Testis (tissue), 5 donors: ENCODE data around the genes STIP1 and GPR137.

- PRO-cap, 3 experiments, result no peak in any of the 3 experiments
- RAMPAGE, long total RNA, 2 experiments, result no peak in any of the 2 experiments
- RRBS, result no CpG with 5 or more reads among the region's 1 CpG
These were observed 2.1 kb downstream of the PLAAT5 start for GRCh38 chr11:63488754-63489292.

DNA sequence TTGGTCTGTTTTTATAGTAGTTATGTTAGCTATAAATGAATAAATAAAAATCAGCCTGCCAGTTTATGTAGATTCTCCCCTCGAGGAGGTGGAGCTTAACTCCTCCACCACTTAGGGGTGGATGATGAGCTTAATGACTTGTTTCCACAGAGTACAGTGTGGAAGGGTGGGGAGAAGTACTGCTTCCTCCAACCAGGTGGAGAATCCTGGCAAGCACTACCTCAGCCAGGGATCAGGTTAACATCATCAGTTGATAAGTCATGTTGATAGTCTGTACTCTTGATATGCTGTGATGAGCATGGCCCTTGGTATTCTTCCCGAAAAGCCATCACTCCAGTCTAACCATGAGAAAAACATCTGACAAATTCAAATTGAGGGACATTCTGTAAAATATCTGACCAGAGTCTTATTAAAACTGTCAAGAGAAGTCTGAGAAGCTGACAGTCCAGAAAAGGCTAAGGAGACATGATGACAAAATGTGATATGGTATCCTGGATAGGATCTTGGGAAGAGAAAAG is 14.1 kb downstream of the RTN3 start:
- PRO-cap, 3 experiments, result no peak in any of the 3 experiments
- RAMPAGE, long total RNA, 2 experiments, result no peak in any of the 2 experiments
- RRBS, result no CpG with 5 or more reads among the region's 2 CpGs

DNA sequence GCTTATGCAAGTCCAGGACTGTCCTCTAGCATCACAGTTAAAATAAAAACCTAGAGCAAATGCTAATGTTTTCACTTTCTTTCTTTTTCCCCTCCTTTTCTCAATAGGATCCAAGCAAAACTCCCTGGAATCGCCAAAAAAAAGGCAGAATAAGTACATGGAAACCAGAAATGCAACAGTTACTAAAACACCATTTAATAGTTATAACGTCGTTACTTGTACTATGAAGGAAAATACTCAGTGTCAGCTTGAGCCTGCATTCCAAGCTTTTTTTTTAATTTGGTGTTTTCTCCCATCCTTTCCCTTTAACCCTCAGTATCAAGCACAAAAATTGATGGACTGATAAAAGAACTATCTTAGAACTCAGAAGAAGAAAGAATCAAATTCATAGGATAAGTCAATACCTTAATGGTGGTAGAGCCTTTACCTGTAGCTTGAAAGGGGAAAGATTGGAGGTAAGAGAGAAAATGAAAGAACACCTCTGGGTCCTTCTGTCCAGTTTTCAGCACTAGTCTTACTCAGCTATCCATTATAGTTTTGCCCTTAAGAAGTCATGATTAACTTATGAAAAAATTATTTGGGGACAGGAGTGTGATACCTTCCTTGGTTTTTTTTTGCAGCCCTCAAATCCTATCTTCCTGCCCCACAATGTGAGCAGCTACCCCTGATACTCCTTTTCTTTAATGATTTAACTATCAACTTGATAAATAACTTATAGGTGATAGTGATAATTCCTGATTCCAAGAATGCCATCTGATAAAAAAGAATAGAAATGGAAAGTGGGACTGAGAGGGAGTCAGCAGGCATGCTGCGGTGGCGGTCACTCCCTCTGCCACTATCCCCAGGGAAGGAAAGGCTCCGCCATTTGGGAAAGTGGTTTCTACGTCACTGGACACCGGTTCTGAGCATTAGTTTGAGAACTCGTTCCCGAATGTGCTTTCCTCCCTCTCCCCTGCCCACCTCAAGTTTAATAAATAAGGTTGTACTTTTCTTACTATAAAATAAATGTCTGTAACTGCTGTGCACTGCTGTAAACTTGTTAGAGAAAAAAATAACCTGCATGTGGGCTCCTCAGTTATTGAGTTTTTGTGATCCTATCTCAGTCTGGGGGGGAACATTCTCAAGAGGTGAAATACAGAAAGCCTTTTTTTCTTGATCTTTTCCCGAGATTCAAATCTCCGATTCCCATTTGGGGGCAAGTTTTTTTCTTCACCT is 10.1 kb downstream of the ZFTA start:
- PRO-cap, 3 experiments, result no peak in any of the 3 experiments
- RAMPAGE, long total RNA, 2 experiments, result no peak in any of the 2 experiments
- RRBS, result no CpG with 5 or more reads among the region's 12 CpGs

- PRO-cap, 3 experiments, result peak in 3 of 3 experiments; most common plus-strand start chr11:63767644 (in 3); most common minus-strand start chr11:63767546 (in 3)
- RAMPAGE, long total RNA, 2 experiments, result no peak in any of the 2 experiments
- RRBS, result 1% methylated on average over 12 of the region's 23 CpGs
These were observed 1.1 kb downstream of the ZFTA start for GRCh38 chr11:63767320-63767968.

GRCh38 chr11:63870359-63870965 is 31.6 kb downstream of the MARK2 start:
- PRO-cap, 3 experiments, result no peak in any of the 3 experiments
- RAMPAGE, long total RNA, 2 experiments, result no peak in any of the 2 experiments
- RRBS, result no CpG with 5 or more reads among the region's 12 CpGs

GRCh38 chr11:63905493-63905944 is 11.4 kb downstream of the RCOR2 start:
- PRO-cap, 3 experiments, result peak in 1 of 3 experiments; most common minus-strand start chr11:63905887 (in 1)
- RAMPAGE, long total RNA, 2 experiments, result no peak in any of the 2 experiments
- RRBS, result no CpG with 5 or more reads among the region's 9 CpGs

DNA sequence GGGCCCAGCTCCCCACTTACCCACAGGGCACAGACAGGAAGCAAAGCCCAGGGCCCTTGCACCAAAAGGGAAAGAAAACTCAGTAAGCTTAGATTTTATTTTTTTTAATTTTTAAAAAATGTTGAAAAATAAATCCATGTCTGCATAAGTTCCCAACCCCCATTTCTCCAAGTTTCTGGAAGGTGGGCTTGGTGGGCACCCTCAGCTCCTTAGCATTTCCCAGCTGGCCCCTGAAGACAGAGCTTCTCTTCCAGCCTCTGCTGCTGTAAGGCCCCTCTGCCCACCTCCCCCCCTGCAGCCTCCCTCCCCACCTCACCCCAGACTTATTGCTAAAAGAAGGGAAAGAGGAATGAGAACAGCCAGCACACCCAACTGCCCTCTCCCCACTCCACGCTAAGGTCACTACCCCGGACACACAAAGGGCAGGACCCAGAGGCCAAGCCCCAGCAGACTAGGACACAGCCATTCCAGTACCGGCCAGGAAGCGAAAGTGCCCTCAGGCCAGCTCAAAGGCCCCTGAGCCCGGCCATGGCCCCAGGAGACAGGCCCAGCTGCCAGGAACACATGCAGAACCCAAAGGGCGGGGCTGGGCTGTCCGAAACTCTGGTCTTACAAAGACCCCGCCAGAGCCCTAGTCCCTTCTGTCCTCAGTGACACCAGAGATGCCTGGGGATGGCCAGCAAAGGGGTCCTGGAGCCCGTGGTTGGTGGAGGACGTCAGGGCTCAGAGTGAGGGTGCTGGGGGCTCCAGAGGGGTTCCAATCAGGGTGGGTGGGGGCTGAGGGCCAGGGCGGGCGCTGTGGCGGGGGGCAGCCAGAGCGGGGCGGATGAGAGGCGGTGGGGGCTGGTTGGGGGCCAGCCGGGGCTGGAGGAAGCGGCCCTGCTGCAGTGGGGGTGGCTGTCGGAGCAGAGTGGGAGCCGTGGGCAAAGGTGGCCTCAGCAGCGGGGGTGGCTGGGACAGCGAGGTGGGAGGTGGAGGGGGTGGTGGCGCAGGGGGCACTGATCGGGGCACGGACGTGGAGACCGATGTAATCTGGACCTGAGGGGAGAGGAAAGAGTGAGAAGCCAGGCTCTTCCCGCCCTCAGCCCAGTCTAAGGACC is 5.5 kb downstream of the RCOR2 start:
- PRO-cap, 3 experiments, result no peak in any of the 3 experiments
- RAMPAGE, long total RNA, 2 experiments, result no peak in any of the 2 experiments
- RRBS, result 64% methylated on average over 4 of the region's 28 CpGs

DNA sequence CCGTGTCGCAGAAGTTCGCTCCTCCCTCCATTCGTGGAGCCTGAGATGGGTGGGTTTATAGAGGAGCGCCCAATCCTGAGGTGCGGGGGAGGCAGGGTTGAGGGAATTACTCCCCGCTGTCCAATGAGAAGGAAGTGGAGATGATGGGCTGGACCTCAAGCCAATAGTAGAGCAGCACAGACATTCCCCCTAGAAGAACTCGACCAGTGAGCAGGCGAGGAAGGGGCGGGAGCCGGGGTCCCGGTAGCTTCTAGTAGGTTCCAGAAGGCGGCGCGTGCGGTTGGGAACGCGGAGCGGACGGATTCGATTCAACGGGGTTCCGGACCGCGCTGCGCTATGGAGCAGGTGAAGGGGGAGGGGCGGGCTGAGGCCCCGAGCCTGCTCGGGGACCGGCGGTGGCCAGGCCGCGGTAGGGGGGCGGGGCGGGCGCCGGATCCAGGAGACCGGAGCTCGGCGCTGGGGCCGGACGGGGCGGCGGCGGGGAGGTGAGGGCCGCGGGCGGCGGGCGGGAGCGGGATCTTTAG is at the start of gene STIP1:
TSS of gene STIP1 (plus strand) at position 246 of the 524 bp plus-strand sequence.
- PRO-cap, 3 experiments, result peak in 3 of 3 experiments; most common plus-strand start position 311 of the sequence (in 2)
- RAMPAGE, long total RNA, 2 experiments, result start-site peak on the plus strand in 2 of 2 experiments, centred at positions 266 to 278 of the sequence, 1,278 to 2,150 reads per replicate
- RRBS, result 1% methylated on average over 36 of the region's 51 CpGs

DNA sequence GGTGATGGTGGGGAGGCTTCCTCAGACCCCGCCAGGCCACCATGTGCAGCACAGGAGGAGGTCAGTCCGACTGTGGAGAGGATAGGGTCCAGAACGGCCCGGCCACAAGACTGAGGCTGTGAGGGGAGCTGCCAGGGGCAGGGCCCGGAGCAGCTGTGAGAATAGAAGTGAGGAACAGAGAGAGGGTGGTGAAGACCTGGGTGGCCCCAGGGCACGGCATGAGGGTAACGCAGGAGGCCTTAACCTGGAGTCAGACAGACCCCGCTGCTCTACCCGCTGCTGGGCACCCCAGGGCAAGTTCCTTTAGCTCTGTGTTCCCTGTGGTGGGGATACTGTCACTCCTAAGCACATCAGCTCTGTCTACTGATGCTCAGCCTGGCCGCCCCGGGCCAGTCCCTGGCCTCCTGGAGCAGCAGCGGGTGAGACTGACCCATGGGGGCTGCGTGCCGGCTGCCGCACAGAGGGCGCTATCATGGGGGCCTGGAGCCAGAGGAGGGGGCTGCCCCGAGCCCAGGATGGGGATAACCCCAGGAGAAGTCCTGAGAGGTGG is 1.7 kb downstream of the FERMT3 start:
- PRO-cap, 3 experiments, result no peak in any of the 3 experiments
- RAMPAGE, long total RNA, 2 experiments, result no peak in any of the 2 experiments
- RRBS, result 84% methylated on average over 6 of the region's 17 CpGs

DNA sequence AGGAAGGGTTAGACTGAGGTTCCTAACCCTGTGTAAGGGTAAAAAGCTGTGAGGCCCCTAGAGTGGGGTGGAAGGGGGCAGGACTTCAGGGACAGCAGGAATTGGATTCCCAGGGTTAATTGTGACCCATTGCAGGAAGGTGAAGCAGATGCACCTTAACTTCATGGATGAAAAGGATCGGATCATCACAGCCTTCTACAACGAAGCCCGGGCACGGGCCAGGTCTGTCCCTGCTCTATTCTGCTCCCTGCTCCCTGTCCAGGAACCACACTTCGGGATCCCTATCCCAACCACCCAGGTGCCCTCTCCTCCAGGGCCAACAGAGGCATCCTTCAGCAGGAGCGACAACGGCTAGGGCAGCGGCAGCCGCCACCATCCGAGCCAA is 633 bp upstream of the VEGFB start:
- PRO-cap, 3 experiments, result no peak in any of the 3 experiments
- RAMPAGE, long total RNA, 2 experiments, result no peak in any of the 2 experiments
- RRBS, result no CpG with 5 or more reads among the region's 10 CpGs

DNA sequence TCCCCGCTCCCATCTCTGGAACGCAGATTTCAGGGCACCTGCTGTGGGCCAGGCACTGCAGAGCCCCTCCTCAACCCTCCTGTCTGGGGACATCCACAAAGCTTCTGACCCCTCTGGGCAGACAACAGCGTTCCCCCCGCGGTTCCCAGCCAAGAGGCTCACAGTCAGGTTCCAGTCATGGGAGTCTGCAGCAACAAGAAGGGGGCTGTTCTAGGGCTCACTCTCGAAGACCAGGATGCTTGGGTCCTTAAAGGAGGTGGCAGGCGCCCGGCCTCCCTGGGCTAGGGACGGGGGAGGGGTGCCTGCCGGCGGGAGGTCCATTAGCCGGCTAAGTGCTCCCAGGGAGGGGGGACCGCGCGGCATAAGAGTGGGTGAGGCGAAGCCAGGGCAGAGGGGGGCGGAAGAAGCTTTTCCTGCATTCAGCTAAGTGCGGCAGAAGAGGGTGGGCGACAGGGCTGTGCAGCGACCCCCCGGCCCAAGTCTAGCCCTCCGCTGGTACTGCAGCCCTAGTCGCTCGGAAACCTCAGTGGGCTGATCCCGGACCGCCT is 556 bp upstream of the PLCB3 start:
- PRO-cap, 3 experiments, result no peak in any of the 3 experiments
- RAMPAGE, long total RNA, 2 experiments, result no peak in any of the 2 experiments
- RRBS, result 2% methylated on average over 5 of the region's 26 CpGs

DNA sequence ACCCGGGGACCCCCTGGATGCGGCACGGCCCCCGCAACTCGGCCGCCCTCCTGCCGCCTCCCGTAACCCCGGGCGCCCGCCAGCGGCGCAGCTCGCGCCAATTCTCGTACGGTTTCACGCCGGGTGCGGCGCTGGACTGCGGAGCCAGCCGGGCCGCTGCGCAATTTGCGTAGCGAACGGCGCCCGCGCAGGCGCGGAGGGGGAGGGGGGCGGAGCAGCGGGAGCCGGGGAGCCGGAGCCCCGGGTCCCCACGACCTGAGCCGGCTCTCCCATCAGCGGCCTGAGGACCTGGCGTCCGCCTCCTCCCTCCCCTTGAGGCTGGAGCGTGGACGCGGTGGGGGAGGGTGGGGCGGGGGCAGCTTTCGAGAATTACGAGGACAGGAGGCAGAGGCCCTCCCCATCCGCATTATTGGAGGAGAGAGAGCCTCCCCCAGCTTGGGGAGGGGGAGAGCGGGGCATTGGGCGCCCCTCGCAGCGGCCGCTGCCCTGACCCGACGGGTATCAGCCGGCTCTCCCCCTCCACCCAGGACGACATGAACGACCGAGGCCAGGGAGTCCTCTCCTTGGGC is at the start of gene GPR137:
TSS of gene GPR137 (plus strand) at position 212 of the 569 bp plus-strand sequence.
- PRO-cap, 3 experiments, result peak in 3 of 3 experiments; most common plus-strand start position 212 of the sequence (in 3); most common minus-strand start position 63 of the sequence (in 2)
- RAMPAGE, long total RNA, 2 experiments, result no peak in any of the 2 experiments
- RRBS, result 2% methylated on average over 31 of the region's 61 CpGs

DNA sequence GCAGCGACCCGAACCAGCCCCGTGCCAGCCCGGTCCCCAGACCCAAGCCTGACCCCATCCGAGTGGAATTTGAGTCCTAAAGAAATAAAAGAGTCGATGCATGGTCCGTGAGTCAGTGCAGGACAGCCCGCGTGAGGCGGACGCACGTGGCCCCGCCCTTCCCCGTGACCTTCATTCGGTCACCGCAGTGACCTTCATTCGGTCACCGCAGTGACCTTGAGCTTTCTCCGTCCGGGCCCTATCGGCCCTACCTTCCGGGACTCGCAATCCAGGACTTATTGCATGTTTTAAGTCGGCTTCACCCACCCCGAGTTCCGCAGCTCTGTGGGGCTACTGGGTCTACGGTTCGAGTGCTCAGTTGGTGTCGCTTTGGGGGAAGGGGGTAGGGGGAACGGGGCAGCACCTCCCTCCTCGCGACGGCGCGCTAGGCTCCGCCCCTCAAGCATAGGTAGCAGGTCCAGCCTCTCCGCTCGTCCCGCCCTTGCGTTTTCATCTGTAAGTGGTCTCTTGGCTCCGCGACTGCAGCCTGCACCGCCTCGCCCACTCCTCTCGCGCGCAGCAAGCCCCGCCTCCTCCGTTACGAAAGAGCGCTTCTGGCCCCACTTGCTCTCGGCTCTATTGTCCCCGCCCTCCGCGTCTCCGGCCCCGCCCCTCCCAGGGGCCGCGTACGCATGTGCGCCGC is 516 bp upstream of the ESRRA start:
- PRO-cap, 3 experiments, result peak in 3 of 3 experiments; most common plus-strand start position 101 of the sequence (in 1); most common minus-strand start position 581 of the sequence (in 2)
- RAMPAGE, long total RNA, 2 experiments, result no peak in any of the 2 experiments
- RRBS, result under 1% methylated on average over 9 of the region's 62 CpGs

- PRO-cap, 3 experiments, result no peak in any of the 3 experiments
- RAMPAGE, long total RNA, 2 experiments, result no peak in any of the 2 experiments
- RRBS, result no CpG with 5 or more reads among the region's 19 CpGs
These were observed 8.3 kb upstream of the CCDC88B start for GRCh38 chr11:64331638-64332256.

GRCh38 chr11:64339325-64339481 is 801 bp upstream of the CCDC88B start:
- PRO-cap, 3 experiments, result no peak in any of the 3 experiments
- RAMPAGE, long total RNA, 2 experiments, result no peak in any of the 2 experiments
- RRBS, result no CpG with 5 or more reads among the region's 2 CpGs

DNA sequence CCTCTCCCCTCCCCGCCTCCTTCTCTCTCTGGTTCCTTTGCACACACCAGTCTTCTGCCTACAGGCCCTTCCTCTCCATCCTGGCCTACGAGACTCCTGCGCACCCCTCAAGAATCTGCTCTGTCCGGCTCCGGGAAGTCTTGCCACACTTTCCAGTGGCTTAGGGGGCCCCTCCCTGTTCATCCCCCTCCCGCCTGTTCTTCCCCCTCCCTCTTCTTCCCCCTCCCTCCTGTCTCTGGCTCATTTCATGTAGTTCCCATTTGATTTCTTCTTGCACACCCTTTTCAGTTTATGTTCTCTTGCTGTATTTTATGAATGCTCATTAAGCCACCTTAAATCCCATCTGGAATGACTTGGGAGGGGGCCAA is 50.8 kb downstream of the RPS6KA4 start:
- PRO-cap, 3 experiments, result peak in 2 of 3 experiments; most common minus-strand start position 117 of the sequence (in 2)
- RAMPAGE, long total RNA, 2 experiments, result no peak in any of the 2 experiments
- RRBS, result no CpG with 5 or more reads among the region's 6 CpGs

GRCh38 chr11:64591376-64591620 is 278 bp downstream of the SLC22A12 start:
- PRO-cap, 3 experiments, result no peak in any of the 3 experiments
- RAMPAGE, long total RNA, 2 experiments, result no peak in any of the 2 experiments
- RRBS, result no CpG with 5 or more reads among the region's 7 CpGs

DNA sequence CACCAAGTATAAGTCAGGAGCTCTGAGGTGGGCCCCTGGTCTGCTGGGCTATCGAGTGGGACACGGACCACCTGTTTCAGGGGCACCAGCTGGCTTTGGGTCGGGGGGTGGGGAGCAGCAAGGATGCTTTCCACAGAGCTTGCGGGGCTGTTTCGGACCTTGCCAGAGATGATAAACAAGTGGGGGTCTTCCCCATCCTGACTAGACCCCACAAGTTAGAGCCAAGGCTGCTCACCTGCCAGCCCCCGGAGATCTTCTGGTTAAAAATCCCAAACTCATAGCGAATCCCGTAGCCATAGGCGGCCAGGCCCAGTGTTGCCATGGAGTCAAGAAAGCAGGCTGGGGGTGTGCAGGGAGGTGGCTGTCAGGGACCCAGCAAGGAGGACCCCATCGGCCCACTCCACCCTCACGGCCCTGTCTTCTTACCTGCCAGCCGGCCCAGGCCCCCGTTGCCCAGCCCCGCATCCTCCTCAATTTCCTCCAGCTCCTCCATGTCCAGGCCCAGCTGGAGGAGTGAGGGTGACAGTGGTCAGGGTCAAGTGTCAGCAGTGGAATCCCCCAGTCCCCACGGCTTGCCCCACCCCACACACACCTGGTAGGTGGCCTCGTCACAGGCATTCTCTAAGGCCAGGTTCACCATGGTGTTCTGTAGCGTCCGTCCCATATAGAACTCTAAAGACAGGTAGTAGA is 1.6 kb downstream of the PYGM start:
- PRO-cap, 3 experiments, result no peak in any of the 3 experiments
- RAMPAGE, long total RNA, 2 experiments, result no peak in any of the 2 experiments
- RRBS, result no CpG with 5 or more reads among the region's 18 CpGs

GRCh38 chr11:64762024-64762370 is 2.2 kb upstream of the PYGM start:
- PRO-cap, 3 experiments, result no peak in any of the 3 experiments
- RAMPAGE, long total RNA, 2 experiments, result no peak in any of the 2 experiments
- RRBS, result no CpG with 5 or more reads among the region's 7 CpGs

DNA sequence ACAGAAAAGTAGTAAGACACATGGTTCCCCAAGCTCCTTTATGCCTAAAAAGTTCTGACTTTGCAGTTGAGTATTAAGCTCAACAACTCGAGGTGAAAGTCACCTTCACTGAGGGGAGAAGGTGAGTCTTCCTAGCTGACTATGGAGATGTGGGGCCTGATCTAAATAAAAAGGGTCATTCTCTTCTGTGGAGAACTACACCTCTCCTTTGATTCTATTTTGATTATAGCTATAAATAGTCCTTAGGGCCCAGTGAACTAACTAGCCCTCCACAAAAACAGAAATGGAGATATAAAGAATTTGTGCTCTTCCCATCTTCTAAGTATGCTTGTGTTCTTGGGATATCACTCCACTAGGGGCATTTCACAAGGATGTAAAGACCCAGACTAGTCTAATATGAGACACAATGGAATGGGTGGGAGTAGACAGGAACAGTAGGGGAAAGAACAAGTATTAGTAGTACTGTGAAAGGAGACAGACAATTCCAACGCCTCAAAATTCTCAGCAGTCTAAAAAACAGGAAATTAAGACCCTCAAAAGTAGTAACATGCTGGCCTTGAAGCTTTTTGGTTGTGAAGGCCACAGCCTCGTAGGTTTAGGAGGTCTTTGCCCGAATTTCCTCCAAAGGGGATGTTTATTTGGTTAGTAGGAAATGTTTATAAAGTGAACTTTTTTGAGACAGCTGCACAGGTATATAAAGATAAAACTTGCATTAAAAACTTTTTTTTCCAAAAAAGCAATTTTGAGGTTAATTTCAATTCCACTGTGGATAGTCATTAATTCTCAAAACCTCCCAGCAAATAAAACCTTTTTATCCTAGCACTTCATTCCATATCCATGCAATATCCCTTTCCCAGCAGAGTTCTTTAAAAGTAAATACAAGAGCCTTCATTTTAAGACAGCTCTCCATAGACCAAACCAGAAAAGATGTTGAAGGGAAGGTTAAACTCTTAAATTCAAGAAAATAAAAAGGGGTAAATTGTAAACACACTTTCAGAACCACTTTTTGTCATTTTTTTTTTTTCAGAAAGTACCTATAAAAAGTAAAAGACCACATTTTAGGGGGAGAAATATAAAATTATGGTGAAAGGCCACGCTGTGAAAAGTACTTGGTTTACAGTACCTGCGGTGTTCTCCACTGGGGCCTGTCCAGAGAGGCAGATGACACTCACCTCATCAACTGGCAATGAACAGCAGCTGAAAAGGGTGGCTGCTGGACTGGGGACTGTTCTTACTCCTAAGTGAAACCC is 2.9 kb downstream of the SF1 start:
- PRO-cap, 3 experiments, result no peak in any of the 3 experiments
- RAMPAGE, long total RNA, 2 experiments, result no peak in any of the 2 experiments
- RRBS, result no CpG with 5 or more reads among the region's 6 CpGs